Ishikawa (cell line): ENCODE measurements around a stretch of chr20.

DNA sequence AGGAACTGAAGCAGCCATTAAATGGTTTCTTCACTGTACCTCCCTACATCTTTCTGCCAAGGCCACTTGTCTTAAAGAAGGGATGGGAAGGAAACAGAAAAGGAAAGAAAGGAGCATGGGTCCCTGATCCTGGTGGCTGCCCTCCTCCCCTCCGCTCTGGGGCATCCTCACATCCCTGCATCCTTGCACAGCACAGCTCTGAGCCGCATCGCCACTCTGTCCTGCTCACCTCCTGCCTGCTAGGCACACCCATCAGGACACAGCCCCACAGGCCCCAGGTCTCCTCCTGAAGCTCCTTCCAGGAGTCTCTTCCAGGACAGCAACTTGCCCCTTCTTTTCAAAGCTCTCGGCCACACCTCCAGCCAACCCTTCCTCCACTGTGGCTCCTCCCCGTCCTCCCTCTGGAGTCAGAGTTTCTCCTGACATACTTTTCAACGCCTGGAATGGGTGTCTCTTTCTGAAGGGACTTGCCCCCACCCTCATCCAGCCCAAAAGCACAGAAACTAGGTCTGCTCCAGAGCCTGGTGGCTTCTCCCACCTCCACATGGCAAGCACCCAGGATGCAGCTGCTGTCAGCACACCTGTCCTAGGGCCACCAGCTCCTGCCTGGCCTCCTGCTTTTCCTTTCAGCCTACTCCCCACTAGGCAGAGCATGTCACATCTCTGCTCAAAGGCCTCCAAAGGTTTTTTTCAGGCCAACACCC is 77.3 kb downstream of the SLC23A2 start:
- RRBS: no CpG with 5 or more reads among the region's 6 CpGs

DNA sequence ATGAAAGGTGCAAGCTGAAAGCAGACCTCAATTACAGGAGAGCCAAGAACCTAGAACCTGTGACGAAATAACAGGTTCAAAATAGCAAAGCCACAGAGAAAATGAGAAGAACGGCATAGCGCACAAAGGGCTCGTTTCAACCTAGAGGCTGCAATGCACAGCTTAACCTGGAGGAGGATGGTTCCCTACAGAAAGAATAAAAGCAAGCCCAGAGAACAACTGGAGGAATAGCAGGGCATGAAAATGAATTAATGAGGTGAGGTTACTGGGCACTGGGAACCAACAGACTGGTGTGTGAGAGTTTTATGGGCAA is 3.0 kb downstream of the SLC23A2 start:
- RRBS: no CpG with 5 or more reads among the region's 4 CpGs

- RRBS: no CpG with 5 or more reads among the region's 6 CpGs
Observed at GRCh38 chr20:5188331-5188871, 61.6 kb downstream of the CDS2 start.

DNA sequence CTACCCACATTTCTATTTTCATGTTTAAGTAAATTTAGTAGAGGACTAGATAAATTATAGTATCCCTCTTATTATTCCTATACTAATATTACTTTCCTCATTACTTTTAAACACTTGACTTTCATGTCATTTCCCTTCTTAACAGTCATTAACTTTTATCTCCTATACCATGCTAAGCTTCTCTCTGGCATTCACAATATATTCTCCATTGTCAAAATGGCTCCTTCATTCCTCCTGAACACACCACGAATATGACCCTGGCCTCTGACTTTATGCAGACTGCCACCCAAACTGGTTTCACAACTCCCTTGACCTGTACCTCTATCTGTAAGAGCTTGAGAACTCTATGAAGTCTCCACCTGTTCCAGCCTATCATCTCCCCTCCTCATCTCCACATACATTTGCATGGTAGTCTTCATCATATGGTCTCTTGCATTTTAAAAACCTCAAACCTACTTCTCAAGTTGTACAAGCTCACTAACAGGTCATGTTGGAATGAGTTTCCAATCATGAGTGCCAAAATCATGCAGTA is 67.4 kb downstream of the GPCPD1 start:
- RRBS: no CpG with 5 or more reads among the region's 1 CpG

DNA sequence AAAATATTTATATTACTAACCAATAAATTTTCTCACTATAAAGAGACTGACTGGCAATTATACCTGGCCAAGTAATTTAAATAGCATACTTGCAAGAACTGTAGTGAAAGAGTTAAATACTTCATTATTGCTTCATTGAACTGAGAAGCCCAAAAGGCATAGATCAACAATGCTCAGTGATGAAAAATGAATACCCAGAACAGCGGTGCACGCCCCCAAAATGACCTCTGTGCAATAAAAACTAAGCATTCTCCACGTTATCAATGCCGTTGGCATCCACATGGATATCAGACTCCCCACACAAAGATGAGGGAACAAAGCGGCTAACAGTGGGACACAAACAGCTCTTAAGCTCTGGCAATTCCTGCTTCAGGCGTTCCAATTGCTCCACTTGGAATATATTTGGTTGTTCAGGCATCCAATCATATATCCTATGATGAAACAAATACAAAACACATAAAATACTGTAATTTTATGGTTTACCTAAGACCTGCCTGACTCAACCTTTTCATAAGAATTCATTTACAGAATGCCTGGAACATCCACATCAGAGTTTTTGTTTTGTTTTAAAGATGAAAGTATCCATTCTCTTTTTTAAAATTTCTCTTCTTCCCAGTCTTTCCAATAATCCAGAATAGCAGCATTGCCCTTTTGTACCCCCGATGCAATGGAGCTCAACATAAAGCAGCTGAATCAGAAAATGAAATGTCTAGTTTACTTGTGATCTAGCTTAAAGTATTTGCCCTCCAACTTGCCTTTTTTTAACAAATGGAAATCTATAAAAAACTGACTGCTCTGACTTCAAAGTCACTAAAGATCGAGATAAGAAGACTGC is 63.2 kb downstream of the GPCPD1 start:
- RRBS: no CpG with 5 or more reads among the region's 8 CpGs

DNA sequence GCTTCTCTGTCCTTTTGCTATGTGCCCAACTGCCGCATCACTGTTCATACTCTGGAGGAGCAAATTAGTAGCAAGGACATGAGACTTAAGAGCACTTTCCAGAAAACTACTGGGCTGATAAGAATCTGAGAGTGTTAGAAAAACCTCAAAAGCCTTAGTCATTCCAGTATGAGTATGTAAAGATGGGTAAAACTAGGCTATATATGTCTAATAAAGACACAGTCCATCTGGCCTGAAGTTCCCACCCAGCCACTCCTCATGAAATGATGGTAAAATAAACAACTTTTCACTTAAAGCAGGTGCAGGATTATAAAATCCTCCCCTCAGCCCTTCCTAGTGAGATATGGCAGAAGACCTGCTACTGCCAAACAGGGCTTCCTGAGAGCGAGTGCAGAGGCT is 30.7 kb downstream of the SHLD1 start:
- RRBS: no CpG with 5 or more reads among the region's 2 CpGs

DNA sequence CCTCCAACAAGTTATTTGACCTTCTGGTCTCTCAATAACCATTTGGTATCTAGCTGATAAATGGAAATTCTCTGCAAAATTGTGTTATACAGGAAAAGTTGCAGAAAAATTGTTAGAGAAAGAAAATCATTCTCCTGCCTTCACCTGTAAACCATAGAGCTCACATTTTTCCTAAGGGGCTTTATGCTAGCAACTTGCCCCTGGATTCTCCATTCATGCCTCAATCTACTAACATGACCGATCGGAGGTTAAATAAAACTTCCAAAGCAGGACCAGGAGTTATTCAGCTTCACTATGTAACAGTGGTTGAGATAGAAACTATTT is 75.6 kb upstream of the CHGB start:
- RRBS: no CpG with 5 or more reads among the region's 2 CpGs

DNA sequence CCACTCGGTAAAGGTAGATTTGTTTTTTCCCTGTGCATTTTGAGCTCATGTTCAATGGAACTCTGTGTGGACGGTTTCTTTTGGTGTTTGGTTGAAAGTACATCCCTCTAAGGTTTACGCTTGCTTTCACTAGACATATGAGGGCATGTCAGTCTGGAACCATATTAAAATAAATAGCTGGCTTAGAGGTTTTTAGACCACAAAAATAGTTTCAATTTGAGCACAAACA is 68.4 kb upstream of the CHGB start:
- RRBS: no CpG with 5 or more reads among the region's 3 CpGs

DNA sequence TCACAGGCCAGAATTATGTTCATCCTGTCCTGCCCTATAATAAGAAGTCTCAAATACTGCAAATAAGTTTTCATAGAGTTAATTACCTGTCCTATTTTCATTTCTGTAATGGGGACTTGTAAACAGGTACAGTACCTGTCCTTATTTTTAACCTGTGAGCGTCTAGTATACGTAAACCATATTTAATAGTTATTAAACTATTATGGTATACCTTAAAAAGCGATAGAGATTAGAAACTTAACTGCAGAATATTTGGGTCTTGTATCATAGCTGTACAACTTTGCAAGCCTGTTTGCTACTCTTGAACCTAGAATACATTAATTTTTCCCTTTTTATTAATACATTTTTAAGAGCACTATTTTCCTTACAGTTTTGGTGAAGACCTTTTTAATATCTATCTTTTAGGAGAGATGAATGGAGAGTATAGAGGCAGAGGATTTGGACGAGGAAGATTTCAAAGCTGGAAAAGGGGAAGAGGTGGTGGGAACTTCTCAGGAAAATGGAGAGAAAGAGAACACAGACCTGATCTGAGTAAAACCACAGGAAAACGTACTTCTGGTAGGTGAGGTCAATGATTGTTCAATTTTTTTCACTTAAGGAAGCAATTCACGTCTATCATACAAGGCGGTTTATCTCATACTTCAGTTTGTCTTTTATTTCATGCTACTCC is 1.3 kb downstream of the MCM8 start:
- RRBS: no CpG with 5 or more reads among the region's 7 CpGs

DNA sequence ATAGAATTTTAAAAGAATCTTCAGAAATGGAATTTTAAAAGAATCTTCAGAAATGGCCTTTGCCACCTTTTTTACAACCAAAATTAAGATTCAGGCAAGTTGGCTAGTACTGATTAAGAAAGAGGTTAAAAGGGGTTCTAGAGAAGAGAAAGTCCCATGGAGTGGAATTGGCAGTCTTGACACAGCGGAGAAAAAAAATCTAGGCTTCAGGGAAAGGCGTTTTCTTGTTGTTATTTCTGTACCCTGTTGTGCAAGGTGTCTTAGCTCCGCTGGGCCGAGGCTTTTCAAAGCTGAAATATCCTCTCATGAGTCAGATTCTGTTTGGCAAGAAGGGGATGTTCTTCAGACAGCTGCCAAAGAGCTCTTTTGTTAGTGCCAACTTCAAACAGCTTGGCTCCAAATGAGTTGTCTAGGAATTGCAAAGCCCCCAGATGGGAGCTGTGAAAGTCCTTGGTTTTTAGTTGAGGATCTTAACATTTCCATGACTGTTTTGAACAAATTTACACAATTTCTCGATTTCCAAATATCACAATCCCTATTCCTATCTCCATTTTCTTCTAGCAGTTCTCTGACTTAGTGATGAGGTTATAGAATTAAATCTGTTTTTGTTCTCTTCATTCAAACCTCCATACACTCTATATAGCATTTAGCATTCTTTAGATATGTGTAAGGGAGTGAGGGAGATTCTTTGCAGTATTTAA is 2.3 kb downstream of the CRLS1 start:
- RRBS: no CpG with 5 or more reads among the region's 5 CpGs

DNA sequence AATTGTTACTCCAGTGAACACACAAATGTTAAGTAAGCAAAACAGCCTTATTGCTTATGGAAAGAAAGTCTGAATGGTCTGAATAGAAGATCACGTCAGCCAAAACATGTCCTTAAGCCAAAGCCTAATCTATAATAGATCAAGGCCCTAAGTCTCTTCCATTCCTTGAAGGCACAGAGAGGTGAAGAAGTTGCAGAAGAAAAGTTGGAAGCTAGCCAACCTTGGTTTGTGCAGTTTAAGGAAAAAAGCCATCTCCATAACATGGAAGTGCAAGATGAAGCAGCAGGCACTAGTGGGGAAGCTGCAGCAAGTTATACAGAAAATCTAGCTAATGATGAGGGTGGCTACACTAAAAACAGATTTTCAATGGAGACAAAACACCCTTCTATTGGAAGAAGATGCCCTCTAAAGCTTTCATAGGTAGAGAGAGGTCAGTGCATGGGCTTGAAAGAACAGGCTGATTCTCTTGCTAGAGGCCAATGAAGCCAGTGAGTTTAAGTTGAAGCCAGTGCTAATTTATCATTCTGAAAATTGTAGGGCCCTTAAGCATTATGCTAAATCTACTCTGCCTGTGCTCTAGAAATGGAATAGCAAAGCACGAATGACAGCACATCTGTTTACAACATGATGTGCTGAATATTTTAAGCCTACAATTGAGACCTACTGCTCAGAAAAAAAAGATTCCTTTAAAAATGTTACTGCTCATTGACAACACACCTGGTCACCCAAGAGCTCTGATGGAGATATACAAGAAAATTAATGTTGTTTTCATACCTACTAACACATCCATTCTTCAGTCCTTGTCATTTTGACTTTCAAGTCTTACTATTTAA is 19.0 kb downstream of the CRLS1 start:
- RRBS: no CpG with 5 or more reads among the region's 2 CpGs

GRCh38 chr20:6027826-6029080 is 22.3 kb downstream of the CRLS1 start:
- RRBS: no CpG with 5 or more reads among the region's 5 CpGs

DNA sequence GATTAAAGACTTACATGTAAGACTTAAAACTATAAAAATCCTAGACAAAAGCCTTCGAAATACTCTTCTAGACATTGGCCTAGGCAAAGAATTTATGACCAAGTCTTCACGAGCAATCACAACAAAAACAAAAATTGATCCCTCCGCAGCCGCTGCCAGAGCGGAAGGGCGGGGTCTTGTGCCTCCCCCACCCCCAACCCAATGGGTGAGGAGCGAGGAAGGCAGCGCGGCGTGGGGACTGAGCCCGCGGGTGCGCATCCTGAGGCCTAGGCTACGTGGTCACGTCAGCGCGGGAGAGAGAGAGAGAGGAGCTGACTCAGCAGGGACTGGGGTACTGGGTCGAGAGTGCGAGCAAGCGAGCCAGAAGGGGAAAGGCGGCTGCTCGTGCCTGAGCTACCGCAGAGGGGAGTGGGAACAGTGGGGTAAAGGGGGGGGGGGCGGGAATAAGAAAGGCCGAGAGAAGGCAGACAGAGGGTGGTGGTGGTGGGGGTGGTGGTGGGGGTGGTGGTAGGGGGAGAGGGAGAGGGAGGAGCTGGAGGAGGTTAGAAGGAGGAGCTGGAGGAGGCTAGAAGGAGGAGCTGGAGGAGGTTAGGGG is 90.1 kb upstream of the FERMT1 start:
- RRBS: no CpG with 5 or more reads among the region's 25 CpGs

DNA sequence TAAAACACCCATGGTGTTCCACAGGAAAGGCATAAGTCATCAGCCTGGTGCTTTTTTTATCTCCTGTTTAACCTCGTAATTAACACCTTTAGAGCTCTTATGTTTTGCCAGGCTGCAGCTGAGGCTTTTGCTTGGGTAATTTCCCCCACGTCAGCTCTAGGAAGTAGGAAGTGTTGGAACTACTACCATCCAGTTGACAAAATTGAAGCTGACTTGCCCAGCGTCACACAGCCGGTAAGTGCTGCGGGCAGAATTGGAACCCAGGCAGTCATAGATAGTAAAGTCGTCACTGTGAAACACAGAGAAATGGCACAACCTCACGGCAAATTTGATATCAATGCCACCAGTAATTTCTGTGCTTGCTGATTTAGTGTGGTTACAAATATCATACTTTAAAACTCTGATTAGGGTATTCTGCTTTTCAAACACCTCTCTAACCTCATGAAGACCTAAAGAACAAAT is 86.6 kb upstream of the BMP2 start:
- RRBS: no CpG with 5 or more reads among the region's 7 CpGs

GRCh38 chr20:6703472-6704151 is 63.9 kb upstream of the BMP2 start:
- RRBS: no CpG with 5 or more reads among the region's 1 CpG

GRCh38 chr20:6731939-6732498 is 35.5 kb upstream of the BMP2 start:
- RRBS: no CpG with 5 or more reads among the region's 4 CpGs

DNA sequence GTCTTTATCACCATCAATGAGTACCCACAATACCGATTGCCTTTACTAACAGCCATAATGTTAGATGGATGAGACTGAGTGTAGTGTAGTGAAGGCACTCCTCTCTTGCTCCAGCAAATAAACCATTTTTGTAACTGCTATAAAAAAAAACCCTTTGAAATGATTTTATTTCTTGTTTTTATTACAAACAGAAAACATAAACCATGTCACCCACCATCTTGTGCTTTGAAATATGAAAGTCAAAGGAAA is 860 bp downstream of the HAO1 start:
- RRBS: no CpG with 5 or more reads among the region's 1 CpG

DNA sequence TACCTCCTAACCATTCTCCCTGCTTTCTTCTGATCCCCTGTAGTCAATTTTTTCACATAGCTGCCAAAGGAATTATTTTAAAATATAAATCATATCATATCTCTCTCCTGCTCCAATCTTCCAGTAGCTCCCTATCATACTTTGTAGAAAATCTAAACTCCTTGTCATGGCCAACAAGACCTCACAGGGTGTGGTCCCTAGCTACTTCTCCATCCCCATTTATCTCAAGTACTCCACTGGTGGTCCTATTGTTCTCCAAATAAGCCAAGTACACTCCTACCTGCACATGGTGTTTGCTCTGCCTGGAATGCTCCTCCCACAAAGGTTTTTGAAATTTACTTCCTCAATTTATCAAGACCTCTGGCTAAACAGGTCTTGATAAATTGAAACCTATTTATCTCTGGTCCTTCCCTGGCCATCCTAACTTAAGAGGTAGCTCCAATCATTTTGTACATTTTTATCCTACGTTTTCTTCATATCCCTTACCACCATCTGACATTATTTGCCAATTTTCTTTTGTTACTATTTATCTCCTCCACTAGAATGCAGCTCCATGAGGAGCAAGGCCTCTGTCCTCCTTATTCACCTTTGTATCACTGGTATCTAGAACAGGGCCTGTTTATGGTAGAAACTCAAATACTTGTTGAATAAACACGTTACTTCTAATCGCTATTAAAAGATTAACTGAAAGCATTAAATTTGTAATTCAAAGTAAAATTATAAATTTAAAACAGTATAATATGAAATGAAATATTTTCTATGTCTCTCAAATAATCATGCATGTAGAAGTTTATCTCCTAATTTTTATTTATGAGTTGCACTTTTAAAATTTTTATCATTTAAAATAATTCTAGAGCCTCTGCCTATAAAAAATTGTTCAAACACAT is 11.9 kb downstream of the TMX4 start:
- RRBS: no CpG with 5 or more reads among the region's 3 CpGs

DNA sequence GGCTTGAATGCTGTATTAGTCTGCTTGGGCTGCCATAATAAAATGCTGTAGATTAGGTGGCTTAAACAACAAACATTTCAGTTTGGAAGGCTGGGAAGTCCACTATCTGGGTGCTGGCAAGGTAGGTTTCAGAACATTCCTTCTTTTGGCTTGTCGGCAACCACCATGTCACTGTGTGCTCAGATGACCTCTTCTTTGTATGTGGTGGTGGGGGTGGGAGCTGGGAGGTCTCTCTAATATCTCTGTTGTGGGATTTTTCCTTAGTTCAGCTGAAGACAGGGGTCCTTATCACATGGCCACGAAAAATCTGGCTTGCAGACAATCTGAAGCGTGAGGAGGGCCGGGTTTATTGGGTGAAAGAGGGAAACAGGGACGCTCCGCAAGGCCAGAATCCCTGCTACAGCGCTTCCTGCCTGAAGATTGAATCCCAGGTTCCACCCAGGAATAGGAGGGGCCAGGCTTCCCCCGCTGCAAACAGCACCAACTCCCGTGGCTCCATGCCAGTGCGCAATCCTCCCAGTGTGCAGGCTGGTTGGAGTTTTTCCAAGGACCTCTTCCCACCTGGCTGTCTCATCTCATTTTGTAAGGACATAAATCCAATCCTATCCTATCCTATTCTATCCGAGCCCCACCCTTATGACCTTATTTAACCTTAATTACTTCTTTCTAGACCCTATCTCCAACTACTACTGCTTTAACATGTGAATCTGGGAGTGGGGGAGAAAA is 299.9 kb downstream of the PLCB1 start:
- RRBS: no CpG with 5 or more reads among the region's 11 CpGs

DNA sequence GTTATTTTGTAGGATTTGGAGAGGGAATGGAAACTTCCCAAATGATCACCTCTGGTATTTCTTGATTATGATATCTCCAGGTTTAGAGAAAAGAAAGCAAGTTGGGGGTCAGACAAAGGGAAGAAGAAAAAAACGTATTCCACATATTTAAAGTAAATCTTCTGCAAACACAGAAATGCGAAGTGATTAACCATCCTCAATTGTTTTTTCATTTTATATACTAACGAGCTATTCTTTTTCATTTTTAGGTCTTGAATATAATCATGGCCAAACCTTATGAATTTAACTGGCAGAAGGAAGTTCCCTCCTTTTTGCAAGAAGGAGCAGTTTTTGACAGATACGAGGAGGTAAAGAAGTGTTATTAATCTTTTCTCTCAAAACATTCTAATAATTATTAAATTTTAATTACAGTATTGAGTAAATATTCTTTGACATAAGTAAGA is 206.8 kb upstream of the LAMP5 start:
- RRBS: no CpG with 5 or more reads among the region's 4 CpGs